ENCODE measurements around a stretch of chr16.

GRCh38 chr16:55494821-55495589 is 13.9 kb upstream of the LPCAT2 start:
- PRO-cap, result no peak

DNA sequence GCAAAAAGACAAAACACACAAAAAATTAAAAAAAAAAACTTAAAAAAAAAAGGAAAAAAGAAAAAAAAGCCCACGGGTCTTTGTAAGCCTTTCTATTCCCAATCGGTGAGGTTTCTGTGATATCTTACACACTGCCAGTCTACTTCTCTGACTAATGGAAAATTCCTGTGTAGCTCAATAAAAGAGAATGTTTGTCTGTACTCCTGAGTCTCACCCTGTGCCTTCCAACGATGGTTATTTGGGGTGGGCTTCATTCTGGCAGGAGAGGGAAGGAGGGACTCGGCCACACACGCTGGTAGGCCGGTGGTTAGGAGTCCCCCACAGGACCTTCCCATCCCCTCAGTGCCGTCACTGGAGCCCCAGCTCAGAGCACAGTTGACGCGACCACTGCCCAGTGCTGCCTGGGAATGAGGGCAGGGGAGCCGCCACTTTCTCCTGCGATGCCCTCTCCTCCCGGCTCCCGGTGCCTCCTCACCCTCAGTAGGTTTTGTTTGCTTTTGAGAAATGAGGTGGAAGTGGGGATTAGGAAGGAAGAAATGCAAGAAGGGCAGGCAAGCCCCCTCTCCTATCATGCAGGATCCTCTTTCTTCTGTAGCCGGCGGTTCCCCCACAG is 68.0 kb downstream of the AMFR start:
- PRO-cap, result no peak

GRCh38 chr16:56605939-56606495 is 2.4 kb upstream of the MT2A start:
- PRO-cap, result no peak

- PRO-cap, result no peak
These were observed 351 bp downstream of the MT1A start for GRCh38 chr16:56638882-56639151.

DNA sequence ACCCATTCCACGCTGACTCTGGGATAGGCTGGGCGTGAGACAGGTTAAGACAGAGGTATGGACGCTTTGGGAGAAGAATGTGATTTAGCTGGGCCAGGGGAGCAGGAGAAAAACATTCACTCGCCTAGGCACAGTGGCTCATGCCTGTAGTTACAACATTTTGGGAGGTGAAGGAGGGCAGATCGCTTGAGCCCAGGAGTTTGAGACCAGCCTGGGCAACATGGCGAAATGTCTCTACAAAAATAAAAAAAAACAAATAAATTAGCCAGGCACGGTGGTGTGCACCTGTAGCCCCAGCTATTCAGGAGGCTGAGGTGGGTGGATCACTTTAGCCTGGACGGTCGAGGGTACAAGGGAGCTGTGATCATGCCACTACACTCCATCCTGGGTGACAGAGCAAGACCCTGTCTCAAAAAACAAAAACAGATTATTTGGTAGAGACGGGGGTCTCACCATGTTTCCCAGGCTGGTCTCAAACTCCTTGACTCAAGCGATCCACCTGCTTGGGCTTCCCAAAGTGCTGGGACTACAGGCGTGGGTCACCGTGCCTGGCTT is 4.1 kb downstream of the MT1X start:
- PRO-cap, result no peak

DNA sequence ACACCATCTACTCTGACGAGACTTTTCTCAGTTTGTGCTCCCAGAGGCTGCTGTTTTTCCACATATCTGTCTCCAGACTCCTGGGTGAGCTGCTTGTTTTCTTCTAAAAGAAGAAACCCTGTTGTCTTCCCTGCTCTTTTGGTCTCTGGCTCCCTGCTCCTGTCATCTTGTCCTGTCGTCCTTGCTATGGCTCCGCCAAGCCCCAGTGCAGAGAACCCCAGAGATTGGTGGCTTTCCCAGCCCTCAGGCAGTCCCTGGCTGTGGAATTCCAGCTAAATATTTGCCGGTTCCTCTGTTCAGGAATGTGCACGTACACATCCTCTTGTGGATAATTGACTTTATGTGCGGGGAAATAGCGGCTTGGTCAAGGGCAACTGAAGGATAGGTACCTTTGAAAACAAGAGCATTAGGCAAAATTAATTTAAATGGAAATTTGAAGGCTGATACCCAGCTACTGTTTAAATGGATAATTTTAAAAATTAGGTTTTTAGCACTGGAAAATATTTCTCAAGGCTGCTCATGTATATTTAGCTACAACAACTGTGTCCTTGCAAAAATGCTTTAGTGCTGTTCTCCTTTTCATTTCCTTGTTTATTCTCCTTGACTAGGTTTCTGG is 50.2 kb upstream of the SLC12A3 start:
- PRO-cap, result no peak

- PRO-cap, result no peak
These were observed 16.6 kb upstream of the HERPUD1 start for GRCh38 chr16:56915236-56915764.

GRCh38 chr16:56918721-56919779 is 12.9 kb upstream of the HERPUD1 start:
- PRO-cap, result no peak

- PRO-cap, result bidirectional peak, plus-strand start at chr16:56932696, minus-strand start at chr16:56932595; unidirectional peak, minus-strand start at chr16:56932969
These were observed 730 bp downstream of the HERPUD1 start for GRCh38 chr16:56932269-56933474.

GRCh38 chr16:56970954-56971631 is 9.3 kb downstream of the CETP start:
- PRO-cap, result bidirectional peak, plus-strand start at chr16:56971570, minus-strand start at chr16:56971276

GRCh38 chr16:56988187-56988700 is 1.1 kb upstream of the NLRC5 start:
- PRO-cap, result no peak

- PRO-cap, result no peak
These were observed 42.5 kb downstream of the CPNE2 start for GRCh38 chr16:57134733-57135443.

- PRO-cap, result unidirectional peak, plus-strand start at chr16:57235527
These were observed 9.8 kb upstream of the ARL2BP start for GRCh38 chr16:57235065-57235824.

- PRO-cap, result unidirectional peak, minus-strand start at chr16:57300566
These were observed 16.0 kb upstream of the PLLP start for GRCh38 chr16:57300370-57300913.

GRCh38 chr16:57318117-57318724 is 33.7 kb upstream of the PLLP start:
- PRO-cap, result no peak

DNA sequence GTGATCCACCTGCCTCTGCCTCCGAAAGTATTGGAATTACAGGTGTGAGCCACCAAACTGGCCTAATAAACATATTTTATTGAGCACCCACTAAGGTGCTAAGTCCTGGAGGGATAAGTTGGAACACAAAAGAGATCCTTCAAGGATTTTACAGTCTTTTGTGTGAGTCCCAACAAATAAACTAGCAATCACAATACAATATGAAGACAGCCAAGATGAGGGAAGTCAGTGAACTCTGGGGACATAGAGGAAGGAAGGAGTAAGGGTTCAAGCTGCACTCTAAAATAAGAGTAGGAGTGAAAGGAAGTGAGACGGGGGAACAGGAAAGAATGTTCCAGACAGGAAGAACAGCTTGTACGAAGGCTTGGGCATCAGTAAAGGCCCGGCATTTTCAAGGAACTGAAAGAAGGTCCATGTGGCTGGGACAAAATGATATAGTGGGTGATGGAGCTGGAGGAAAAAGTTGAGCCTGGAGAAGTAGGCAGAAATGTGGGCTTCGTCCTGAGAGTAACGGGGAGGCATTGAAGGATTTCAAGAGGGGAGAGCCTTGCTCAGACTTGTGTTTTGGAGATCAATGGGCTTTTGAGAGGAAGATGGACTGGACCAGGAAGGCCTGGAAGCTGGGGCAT is 4.5 kb downstream of the CCL17 start:
- PRO-cap, result no peak

DNA sequence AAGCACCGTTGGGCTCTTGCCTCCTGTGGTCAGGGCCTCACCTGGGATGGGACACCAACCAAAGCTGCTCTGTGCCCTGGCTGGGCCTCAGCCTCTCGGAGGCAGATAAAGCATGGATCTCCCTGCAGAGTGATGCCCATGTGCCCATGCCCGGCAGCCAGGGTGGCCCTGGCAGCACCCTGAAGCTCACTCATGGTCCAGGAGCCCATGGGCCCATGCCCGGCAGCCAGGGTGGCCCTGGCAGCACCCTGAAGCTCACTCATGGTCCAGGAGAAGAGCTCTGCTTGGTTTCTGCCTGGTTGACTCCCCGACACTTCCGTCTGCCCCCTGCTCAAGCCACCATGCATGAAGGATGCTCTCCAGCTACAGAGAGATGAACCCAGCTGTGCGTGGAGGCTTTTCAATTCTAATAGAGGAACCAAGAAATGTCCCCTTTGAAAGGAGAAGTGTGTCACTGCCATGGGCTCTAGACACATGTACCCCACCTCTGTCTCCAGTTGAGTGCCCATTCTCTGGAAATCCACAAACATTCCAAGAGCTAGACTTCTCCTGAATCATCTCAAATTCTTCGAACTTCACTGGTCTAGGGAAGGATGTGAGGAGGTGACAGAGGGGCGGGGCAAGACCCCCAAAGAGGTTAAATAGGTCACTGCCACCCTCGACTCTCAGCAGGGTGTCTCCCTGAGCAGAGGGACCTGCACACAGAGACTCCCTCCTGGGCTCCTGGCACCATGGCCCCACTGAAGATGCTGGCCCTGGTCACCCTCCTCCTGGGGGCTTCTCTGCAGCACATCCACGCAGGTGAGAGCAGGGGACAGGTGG is 8.8 kb downstream of the CCL17 start:
- PRO-cap, result no peak

- PRO-cap, result no peak
These were observed 4.4 kb upstream of the POLR2C start for GRCh38 chr16:57458054-57458427.

- PRO-cap, result no peak
These were observed 1.5 kb upstream of the POLR2C start for GRCh38 chr16:57461037-57461236.

DNA sequence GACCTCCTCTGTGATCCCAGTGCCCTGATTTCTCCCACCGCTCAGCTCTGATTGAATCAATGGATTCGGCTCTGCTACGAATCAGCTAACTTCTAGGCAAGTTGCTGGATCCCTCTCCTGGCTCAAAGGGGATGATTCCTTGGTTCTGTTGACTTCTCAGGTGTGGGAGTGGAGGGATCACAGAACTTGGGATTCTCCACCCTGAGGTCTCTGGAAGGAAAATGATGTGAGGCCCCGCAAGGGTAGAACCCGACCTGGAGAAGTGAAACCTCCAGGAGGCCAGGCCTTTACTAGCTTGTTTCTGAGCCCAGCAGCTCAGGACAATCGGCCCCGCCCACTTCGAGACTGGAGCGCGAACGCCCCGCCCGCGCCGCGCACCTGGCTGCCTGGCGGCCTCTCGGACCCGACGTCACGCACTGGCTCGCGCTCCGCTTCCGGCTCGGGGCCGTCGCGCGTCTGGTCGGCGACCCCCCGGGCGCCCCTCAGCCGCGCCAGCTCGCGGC is 8.1 kb downstream of the CCDC102A start:
- PRO-cap, result no peak